Endometrial microvascular endothelial cells (primary cell): ENCODE measurements around the genes CELSR2, GSTM4 and GSTM2.

GRCh38 chr1:109248926-109249879 lies at the start of gene CELSR2:
Gene CELSR2, plus strand, starts transcription at chr1:109249539.
- RAMPAGE, long total RNA, result no peak

DNA sequence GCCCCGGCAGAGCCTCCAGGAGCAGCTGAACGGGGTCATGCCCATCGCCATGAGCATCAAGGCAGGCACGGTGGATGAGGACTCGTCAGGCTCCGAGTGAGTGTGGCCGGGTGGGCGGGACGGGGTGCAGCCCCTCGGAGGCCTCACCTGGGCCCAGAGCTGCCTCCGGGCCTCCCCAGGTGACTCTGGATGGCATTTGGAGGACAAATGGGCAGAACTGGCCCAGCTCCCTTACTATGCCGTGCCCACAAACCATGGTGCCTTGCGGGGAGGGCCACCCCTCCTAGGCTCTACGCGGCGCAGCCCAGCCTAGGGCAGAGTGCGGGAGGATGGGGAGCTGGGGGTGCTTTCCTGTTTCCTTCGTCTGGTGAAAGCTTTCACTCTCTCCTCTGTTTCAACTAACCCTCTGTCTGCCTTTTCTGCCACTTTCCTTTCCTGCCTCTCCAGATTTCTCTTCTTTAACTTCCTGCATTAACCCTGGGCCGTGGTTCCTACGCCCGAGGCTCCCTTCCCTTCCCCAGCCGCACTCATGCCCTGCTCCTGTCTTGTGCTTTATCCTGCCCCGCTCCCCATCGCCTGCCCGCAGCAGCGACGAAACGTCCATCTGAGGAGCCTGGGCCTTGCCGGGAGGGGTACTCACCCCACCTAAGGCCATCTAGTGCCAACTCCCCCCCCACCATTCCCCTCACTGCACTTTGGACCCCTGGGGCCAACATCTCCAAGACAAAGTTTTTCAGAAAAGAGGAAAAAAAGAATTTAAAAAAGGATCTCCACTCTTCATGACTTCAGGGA lies 9.2 kb downstream of the PSRC1 start:
- RAMPAGE, long total RNA, result no peak

DNA sequence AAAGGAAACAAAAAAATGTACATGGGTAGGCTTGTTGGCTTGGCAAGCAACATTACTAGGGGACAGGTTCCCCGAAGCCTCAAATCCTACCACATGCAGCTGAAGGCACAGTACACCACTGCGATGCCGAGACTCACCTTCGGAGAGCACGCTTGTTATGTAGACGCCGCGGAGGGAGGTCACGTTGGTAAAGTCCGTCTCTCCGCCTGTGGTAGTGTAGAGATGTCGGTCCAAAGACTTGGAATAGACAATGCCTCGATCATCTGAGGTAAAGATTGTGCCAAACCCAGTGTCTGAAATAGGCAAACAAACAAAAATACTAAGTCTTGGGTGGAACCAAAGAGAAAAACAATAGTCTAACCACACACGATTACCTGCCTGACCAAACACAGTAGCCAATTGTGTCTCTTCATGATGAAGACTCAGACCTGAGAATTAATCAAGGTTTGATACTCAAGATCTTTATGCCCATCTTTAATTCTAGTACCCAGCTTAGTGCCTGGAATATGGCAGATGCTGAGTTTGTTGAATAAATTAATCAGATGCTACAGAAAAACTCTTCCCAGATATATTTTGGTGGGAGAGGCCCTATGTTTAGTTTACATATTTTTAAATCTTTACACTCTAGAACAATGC lies 33.9 kb upstream of the MYBPHL start:
- RAMPAGE, long total RNA, result no peak

GRCh38 chr1:109371464-109371893 lies 26.2 kb downstream of the SORT1 start:
- RAMPAGE, long total RNA, result no peak

DNA sequence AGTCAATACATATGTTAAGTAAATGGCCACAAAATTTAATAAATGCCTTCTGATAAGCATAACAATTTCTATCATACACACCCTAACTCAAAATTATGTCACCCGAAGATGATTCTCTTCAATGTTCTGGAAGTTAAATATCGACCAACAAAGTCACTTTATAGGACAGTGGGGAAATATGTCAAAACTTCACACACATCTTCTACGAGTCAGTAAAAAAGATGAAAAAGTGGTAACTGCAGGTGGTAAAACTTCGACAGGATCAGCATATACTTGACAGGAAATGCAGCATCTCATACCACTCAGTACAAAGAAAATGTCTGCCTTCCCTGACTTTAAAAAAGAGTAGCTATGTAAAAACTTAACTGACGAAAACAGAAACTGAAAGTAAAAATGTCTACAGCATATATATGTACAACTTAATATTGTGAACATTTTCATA lies 982 bp downstream of the PSMA5 start:
- RAMPAGE, long total RNA, result no peak

GRCh38 chr1:109426499-109427116 lies 360 bp upstream of the PSMA5 start:
- RAMPAGE, long total RNA, result no peak

DNA sequence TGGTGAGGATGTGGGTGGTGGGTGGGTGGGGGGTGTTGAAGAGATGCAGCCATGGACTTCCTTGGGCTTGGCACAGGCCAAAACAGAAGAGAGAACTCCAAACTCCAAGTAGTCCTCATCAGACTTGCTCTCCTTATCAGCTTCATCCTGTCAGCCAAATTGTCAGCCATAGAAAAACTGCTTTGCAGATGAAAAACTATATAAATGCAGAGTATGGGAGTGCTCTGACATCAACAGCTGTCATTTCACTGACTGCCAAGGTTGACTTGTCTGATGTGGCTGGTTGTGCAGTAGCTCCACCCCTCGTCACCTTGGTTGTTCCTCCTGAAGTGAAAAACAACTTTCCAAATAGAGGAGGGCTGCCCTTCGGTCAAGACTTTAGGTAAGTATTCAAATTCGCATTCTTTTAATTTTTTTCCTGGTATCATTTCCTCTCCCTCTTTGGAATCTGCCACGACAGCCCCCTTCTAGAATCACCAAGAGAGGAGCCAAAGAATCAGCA lies 7.0 kb downstream of the AMIGO1 start:
- RAMPAGE, long total RNA, result no peak

GRCh38 chr1:109509216-109509445 lies 396 bp downstream of the AMIGO1 start:
- RAMPAGE, long total RNA, result no peak

DNA sequence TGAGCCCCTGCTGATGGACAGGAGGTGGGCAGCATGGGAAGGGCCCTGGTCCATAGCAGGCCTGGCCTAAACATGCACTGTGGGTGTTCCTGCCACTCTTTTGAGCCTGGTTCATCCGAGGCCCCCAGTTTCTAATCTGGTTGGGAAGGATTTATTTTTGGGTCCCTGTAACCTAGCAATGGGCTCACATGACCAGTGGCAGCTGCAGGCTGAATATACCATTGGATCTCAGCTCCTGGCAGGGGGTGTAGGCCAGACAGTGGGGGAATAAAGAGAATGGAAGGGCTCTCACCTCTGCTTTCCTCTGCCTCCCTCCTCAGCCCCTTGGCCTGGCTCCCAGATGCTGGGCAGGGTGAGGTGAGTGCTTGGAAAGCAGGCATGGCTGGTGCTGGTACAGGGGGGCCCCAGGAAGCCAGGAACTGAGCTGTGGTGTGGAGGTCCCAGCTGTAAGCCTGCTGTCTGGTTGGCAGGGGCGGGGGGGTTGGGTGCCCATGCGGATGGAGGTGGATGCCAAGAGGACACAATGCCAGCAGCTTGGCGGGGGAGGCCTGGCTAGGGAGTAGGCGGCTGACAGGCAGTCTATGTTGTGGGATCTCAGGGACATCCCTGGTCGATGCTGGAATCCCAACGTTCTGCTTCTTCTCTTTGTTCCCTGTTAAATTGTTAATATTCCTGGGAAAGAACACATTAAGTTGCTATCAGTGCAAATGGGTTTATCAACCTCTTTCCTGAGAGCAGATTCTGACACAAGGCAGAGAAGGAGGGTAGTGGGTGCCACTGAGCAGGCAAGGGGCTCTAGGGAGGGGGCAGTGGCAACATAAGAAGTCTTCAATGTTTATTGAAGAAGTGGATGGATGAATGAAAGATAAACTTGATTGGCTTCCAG lies 3.5 kb upstream of the GPR61 start:
- RAMPAGE, long total RNA, result no peak

- RAMPAGE, long total RNA, result start-site peak on the plus strand at chr1:109656081-109656151, 17 and 11 reads in 2 replicates
Observed at GRCh38 chr1:109655584-109656523, at the start of gene GSTM4. Gene GSTM4, plus strand, starts transcription at chr1:109656099.

DNA sequence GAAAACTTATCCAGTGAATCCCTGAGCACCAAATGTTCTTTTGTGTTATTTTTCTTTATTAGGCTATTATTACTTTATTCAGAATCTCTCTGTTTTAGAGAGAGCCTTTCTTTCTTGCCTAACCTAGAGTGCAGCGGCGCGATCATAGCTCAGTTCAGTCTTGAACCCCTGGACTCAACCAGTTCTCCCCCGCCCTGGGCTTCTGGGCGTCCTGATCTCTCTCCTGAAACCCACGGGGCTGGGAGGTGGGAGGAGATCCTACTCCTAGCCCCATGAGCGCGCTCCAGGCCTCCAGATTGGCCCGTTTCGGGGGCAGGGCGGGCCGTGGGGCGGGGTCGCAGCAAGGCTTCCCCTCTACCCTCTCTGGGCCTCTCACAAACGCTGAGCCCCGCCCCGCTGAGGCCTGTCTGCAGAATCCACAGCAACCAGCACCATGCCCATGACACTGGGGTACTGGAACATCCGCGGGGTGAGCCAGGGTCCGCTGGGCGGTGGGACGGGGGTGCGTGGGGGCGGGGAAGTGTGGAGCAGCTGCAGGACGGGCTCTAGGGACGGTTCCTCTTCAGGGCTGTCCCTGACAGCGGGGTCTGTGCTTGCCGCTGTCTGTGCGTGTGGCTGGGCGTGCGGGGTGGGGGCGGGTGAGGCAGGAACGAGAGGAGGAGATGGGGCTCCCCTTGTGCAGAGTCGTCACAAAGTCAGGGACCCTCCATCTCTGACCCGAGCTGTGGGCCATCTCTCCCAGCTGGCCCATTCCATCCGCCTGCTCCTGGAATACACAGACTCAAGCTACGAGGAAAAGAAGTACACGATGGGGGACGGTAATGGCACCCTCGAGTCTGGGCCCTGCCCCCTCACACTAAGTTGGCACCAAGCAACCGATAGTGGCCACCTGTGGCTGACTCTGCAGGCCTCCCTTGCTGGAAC lies at the start of gene GSTM2:
Gene GSTM2 (plus strand): TSS at position 375 of the 924 bp plus-strand sequence.
- RAMPAGE, long total RNA, result no peak

GRCh38 chr1:109756387-109757019 lies 7.2 kb downstream of the EPS8L3 start:
- RAMPAGE, long total RNA, result no peak

DNA sequence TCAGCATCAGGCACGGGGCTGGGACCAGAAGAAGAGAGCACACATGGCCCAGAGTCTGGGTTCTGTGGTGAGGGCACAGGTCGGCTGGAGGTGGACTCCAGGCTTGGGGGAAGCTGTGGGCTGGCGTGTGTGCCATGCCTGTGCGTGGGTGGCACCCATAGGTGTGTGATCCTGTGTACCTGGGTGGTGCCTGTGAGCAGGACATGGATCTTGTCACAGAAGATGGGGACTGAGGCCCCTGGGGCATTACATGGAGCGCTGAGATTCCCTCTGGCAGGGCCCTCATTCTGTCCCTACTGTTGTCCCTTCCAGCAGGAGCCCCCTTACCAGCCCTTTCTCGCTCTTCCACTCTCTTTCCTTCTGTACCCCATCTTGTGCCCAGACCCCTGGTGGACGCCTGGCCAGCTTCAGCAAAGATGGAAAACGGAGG lies 466 bp upstream of the EPS8L3 start:
- RAMPAGE, long total RNA, result no peak

GRCh38 chr1:109821174-109821617 lies 57.5 kb upstream of the EPS8L3 start:
- RAMPAGE, long total RNA, result no peak

GRCh38 chr1:109877117-109877886 lies 33.3 kb upstream of the CSF1 start:
- RAMPAGE, long total RNA, result no peak

GRCh38 chr1:109886853-109887301 lies 23.8 kb upstream of the CSF1 start:
- RAMPAGE, long total RNA, result no peak

GRCh38 chr1:109929264-109929562 lies 18.6 kb downstream of the CSF1 start:
- RAMPAGE, long total RNA, result no peak

DNA sequence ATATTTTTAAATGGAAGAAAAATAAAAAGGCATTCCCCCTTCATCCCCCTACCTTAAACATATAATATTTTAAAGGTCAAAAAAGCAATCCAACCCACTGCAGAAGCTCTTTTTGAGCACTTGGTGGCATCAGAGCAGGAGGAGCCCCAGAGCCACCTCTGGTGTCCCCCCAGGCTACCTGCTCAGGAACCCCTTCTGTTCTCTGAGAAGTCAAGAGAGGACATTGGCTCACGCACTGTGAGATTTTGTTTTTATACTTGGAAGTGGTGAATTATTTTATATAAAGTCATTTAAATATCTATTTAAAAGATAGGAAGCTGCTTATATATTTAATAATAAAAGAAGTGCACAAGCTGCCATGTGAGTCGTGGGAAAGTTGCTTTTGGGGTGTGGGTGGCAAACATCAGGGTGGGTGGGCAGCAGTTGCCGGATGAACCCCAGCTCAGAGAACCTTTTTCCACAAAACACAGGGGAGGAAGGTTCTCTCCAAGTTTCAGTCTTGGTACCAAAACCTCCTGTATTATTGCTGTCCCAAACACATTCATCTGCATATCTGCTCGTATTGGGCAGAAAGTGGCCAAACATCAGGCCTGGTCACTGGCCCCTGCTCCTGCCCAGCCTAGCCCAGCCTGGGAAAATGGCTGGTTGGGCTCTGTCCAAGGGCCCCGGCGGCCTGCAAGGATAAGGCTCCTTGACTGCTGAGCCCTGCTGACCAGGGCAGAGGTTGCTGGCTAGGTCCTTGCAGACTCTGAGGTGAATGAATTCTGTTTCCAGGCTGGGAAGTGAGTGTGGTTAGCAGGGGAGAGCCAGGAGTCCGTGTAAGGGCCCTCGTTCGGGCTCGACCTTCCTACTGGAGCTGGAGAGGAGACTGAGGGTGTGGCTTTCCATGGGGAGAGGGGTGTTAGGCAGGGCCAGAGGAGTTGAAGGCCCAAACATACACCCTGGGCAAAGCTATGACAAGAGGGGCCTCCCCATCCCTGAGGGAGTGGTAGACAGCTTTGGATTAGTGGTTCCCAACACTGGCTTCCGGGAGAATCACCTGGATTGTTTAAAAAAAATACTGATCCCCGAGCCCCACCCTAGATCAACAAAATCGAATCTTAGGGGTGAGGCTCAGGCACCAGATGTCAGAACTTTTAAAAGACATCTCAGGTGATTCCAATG lies 20.4 kb downstream of the CSF1 start:
- RAMPAGE, long total RNA, result no peak

GRCh38 chr1:109979499-109980260 lies 4.9 kb upstream of the AHCYL1 start:
- RAMPAGE, long total RNA, result no peak

DNA sequence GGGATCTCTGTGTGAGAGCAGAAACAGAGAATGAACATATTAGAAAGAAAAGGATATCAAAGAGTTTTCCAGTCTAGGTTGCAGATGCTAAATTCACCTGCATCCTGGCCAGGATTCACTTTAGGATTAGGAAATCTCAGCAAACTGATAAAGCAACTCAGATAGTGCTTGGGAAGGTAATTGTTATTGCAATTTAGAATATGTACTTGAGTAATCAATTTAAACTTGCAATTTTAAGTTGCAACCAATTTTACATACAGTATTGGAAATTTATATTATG lies 6.6 kb upstream of the STRIP1 start:
- RAMPAGE, long total RNA, result no peak